ENCODE measurements around a stretch of chr5.

- PRO-cap: no peak
These were observed 108.5 kb downstream of the ZSWIM6 start for GRCh38 chr5:61440524-61441066.

GRCh38 chr5:62322398-62322951 is 16.5 kb downstream of the KIF2A start:
- PRO-cap: no peak

- PRO-cap: no peak
These were observed 74.8 kb downstream of the LRRC70 start for GRCh38 chr5:62653321-62653903.

GRCh38 chr5:63164565-63165474 is 586.2 kb downstream of the LRRC70 start:
- PRO-cap: no peak

DNA sequence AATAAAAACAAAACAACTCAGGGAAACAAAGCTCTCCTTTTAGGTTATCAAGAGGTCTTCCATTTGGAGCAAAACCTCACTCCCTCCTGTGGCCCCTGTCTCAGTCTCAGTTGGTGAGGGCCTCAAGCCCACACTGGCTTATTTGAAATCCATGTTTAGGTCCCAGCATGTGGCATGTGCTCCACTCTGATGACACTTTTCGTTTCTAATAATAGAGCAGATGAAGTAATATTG is 265 bp upstream of the RGS7BP start:
- PRO-cap: no peak

GRCh38 chr5:64786337-64786724 is 17.6 kb downstream of the CWC27 start:
- PRO-cap: no peak

DNA sequence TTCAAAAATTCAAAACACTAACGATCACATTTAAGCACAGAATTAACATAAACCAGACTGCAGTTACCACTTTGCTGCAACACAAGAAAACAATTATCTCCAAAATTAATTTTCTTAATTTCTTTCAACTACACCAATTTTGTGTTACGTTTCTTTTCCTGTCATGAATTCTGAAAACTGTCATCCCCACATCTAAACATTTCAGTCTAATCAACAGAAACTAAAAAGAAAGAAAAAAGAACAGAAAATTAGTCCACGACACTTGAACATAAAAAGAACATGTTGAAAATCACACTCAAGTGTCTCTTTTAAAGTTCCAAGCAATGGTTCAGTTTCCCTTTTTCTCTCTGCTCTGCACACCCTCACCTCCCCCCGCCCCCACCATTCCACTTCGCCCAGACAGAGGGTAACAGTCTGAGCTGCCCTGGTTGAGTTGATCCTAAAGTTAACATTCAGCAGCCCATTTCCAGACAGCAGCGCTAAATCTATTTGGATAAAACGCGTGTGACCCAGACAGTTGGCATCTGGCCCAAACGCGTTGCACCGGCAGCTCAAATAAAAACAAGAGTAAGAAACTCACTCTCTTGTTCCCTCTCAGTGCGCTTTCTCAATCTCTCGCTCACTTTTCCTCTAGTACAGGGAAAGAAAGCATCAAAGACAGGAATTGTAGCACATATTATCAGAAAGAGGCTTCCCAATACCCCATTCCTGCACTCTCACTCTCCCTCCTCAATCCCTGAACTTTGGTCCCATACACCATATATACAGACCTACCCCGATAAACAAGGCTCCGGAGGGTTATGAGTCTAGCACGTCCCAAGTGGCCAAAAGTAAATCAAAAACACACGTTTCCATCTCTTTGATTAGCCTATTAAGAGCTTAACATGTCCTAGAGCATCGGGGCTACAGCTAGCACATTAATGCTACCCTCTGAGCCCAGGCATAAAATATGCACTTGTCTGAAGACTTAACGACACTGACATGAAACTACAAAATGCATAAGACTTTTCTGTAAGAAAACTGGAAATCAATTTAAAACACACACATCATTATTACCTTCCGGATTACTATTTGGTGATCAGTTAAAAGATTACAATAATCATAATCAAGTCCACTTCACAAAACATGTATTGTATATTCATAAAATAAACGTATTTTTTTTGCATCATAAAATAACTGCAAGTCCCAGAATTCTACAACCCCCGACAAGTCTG is 1.4 kb downstream of the ADAMTS6 start:
- PRO-cap: no peak

GRCh38 chr5:65484718-65485083 is 3.0 kb upstream of the ADAMTS6 start:
- PRO-cap: no peak

DNA sequence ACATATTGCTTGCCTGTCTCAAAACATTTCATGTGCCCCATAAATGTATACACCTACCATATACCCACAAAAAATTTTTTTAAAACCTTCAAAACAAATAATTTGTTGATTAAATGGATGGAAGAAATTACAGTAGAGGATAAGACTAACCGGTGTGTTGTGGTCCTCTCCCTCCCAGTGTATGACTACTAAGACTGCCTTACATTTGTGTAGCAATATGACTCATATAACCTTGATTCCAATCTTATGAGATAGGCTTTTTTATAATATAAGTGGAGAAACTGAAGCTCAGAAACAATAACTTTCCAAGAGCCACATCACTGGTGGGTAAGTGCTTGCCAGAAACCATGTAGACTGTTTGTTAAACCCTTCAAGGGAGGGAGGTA is 47.5 kb downstream of the NLN start:
- PRO-cap: no peak

- PRO-cap: no peak
These were observed 1.5 kb upstream of the ERBIN start for GRCh38 chr5:65924596-65925462.

DNA sequence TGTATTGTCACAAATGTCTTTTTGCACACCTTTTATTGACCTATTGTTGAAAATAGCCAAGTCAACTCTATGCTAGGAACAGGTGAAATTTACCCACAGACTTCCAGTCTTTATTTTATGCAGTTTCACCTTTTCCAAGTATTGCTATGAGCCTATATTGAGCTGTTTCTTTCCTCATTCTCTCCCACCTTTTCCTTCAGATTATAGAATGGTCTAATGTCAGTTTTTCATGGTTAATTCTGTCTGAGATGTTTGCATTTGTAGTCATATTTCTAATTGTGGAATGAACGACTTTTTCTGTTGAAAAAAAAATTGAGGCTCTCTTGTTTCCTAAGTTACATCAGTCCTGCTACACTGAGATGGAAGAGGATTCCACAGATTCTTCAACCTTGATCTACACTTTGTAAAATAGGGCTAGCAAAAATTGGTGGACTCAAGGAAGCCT is 51.7 kb downstream of the ERBIN start:
- PRO-cap: no peak

DNA sequence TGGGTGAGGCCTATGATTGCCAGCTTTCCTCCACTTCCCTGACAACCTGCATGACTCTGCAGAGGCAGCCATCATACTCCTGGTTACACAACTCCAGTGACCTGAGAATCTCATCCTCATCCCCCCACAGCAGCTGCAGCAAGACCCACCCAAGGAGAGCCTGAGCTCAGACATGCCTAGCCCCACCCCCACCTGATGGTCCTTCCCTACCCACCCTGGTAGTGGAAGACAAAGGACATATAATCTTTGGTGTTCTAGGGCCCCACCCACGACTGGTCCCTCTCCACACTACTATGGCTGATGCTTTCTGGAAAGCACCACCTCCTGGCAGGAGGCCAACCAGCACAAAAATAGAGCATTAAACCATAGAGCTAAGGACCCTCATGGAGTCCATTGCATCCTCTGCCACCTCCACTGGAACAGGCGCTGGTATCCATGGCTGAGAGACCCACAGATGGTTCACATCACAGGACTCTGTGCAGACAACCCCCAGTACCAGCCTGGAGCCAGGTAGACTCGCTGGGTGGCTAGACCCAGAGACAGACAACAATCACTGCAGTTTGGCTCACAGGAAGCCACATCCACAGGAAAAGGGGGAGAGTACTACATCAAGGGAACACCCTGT is 42.9 kb upstream of the SREK1 start:
- PRO-cap: no peak

GRCh38 chr5:66144422-66145050 is 436 bp downstream of the SREK1 start:
- PRO-cap: bidirectional peak, plus-strand start at chr5:66144947, minus-strand start at chr5:66144546

- PRO-cap: no peak
These were observed 18.0 kb downstream of the SREK1 start for GRCh38 chr5:66161936-66162726.

DNA sequence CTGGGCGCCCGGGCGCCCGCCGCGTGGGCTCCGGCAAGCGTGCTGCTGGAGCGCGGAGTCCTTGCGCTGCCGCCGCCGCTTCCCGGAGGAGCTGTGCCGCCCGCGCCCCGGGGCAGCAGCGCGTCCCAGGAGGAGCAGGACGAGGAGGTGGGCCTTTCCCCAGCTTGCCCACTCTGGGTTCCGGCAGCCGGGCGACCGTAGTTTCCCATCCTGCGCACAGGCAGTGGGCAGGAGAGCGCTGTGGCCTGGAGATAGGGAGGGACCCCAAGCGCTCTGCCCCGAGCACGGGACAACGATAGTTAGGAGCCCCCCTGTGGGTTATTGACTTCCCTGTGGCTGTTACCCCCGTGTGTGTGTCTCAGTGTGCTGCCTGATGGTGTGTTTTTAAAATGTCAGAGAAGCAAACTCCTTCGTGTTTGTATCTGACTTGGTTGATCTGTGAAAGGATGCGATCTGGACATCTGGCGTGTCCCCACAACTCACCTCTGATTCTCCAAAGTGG is 730 bp downstream of the MAST4 start:
- PRO-cap: no peak

GRCh38 chr5:66689479-66690407 is 93.5 kb downstream of the MAST4 start:
- PRO-cap: no peak

GRCh38 chr5:66882661-66883191 is 286.5 kb downstream of the MAST4 start:
- PRO-cap: no peak

DNA sequence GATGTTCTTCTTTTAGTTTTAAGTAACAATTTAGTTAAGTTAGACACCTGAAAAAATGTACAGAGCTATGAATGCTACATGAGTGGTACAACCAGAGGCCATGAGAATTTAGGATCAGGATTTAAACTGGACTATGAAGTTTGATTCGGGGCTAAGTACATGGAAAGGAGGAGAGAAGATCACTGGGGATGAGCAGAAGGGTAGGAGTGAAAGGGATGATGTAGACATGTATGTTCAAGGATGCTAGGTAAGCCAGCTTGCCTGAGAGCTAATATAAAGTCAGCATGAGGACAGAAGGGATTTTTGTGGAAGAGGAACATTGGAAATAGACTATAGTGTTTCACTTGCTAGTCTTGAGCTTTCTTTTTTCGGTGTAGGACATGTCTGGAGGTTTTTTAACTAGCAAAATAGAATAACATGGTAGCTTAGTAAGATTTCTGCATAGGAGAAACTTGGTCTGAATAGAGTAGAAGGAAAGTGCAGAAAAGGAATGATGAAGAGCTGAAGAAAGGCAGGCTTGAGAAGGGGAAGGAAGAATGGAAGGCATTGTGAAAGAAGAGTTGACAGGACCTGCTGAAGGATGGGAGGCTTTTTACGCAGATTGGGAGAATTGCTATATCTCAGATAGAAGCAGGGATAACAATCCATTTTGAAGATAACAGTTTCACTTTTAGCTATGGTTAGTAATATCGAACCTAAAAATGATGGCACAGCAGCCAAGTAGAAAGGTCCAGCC is 218.0 kb downstream of the CD180 start:
- PRO-cap: no peak

DNA sequence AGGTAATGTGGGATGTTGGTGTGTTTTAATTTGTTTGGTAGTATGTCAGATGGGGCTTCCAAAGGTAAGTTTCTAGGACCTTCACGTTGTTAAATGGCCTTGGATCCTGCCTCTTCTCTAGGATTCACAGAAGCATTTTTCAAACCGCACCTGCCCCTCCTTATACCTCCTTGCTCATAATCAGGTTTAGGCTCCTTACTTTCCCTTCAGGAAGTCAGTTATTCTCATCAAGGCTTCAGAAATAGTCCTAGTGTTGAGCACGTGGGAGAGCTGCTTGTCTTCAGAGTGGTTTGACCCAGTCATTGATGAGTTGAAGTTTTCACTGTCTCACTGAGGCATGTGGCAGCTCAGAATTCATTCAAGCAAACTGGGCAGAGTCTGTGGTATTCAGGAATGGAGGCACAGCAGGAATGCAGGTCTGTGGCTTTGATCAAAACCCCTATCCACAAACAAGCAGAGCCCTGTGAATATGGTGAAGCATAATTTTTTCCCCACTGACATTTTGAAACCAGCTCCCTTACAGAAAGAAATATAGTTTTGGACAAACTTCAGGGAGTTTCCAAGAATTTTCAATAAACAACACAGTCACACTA is 207.4 kb downstream of the CD180 start:
- PRO-cap: no peak

DNA sequence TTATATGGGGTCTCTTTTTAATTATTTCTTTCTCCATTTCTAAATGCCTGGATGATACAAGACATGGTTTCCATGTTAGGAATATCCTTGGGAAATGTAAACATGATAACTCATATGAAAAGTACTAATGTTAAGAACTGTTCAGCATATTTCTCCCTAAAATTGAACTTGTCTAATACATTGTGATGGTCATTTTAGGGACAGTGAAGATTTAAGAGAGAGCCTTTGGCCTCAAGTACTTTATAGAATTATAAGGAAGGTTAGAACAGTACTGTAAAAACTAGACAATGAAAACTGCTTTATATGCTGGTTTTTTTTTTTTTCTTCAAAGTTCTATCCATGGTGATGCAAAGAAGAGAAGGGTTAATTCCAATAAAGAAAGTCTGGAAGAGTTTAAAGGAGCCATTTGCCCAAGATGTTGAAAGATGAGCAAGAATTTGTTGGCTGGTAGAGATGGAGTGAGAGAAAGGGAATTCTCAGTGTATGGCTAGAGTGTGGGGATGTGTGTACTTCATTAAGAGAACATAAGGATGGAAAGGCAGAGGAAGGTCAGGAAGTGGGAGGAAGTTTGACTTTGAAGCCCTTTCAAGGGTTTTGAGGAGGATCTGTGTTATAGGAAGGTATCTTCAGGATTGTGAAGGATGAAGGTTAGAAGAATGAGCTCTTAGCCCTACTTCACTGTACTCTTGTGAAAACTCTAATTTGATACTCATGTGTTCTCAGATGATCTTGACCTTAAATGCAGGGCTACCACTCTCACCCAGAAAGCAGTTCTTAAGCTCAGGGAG is 141.7 kb downstream of the CD180 start:
- PRO-cap: no peak